Left lobe of liver (tissue), 1 donor: ENCODE data around the gene ZNF10.

- PRO-cap = no peak
Measured at GRCh38 chr12:131736179-131736562, 25.3 kb downstream of the SFSWAP start.

- PRO-cap = no peak
Measured at GRCh38 chr12:131789505-131790162, 38.6 kb upstream of the MMP17 start.

- PRO-cap = no peak
Measured at GRCh38 chr12:131795679-131796629, 32.2 kb upstream of the MMP17 start.

DNA sequence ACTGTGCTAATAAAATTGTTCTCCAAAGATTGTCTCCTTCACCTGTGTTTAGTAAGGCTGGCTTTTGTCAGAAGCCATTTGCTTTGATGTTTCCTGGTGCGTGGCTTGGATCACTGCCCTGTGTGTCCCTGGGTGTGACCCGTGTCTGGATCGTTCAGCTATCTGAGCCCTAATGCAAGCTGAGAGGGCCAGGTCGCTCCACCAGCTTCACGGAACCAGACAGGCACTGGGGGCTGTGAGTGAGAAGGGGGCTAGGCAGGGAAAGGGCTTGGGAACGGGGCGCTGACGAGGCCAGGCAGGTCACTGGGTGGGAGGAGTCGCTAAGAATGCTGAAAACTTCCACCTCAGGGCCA is 24.3 kb upstream of the MMP17 start:
- PRO-cap = no peak

- PRO-cap = no peak
Measured at GRCh38 chr12:131916810-131917505, 12.1 kb upstream of the PUS1 start.

- PRO-cap = no peak
Measured at GRCh38 chr12:131941371-131941929, 8.3 kb upstream of the EP400 start.

- PRO-cap = no peak
Measured at GRCh38 chr12:131960954-131961746, 11.4 kb downstream of the EP400 start.

DNA sequence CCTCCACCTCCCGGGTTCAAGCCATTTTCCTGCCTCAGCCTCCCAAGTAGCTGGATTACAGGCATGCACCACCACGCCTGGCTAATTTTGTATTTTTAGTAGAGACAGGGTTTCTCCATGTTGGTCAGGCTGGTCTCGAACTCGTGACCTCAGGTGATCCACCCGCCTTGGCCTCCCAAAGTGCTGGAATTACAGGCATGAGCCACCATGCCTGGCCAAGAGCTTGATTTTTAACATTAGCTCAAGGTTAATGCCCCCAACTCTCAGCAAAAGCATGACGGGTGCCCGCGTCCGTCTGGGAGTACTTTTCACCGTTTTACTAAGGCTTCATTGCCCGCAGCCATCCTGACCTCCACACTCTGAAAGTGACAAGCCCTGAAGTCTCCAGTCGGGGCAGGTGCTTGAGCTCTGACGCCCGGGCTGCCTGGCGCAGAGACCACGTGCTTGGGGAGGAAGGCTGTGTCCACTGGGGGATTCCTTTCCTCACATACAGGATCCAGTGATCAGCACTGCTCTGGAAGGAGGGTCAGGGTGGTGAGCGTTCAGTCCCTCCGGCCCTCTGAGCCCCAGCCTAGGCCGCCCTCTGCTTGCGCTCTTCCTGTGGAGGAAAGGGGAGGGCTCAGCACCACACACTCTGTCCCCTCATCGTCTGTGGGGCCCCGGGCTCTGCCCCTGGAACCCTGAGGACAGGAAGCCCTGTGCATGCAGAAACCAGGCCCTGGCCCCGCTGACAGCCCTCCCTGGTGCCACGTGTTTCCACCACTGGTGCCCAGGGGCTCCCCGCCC is 5.2 kb downstream of the DDX51 start:
- PRO-cap = no peak

- PRO-cap = no peak
Measured at GRCh38 chr12:132422426-132422800, 67.5 kb upstream of the FBRSL1 start.

- PRO-cap = no peak
Measured at GRCh38 chr12:132437173-132437475, 52.8 kb upstream of the FBRSL1 start.

- PRO-cap = no peak
Measured at GRCh38 chr12:132470828-132471447, 19.0 kb upstream of the FBRSL1 start.

DNA sequence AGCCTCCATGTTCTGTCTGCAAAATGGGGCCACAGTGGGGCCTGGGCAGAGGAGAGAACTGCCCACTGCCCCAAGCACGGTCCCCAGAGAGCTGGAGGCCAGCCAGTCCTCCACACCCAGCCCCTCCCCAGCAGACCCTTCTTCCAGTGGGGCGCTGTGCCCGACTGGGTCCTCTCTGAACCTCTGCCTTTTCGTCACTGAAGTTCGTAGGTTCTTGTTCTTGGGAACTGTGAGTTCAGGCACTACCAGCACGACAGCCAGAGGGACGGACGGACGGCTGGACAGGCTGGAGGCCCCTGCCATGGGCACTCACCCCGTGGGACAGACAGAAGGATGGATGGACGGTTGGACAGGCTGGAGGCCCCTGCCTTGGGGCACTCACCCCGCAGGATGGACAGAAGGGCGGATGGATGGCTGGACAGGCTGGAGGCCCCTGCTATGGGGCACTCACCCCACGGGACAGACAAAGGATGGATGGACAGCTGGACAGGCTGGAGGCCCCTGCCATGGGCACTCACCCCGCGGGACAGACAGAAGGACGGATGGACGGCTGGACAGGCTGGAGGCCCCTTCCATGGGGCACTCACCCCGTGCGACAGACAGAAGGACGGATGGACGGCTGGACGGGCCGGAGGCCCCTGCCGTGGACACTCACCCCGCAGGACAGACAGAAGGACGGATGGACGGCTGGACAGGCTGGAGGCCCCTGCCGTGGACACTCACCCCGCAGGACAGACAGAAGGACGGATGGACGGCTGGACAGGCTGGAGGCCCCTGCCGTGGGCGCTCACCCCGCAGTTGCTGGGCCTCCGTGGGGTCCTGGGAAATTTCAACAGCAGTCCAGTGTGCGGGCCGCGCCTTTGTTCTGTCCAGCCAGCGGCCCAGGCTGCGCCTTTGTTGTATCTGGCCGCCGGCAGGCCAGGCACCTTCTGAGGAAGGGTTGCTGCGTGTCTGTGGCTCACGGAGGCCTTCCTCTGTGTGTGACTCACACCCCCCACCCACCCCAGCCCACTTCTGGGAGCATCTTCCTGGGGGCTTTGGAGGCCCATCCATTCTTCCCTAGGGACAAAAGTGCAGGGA is 57.9 kb downstream of the LRCOL1 start:
- PRO-cap = no peak

DNA sequence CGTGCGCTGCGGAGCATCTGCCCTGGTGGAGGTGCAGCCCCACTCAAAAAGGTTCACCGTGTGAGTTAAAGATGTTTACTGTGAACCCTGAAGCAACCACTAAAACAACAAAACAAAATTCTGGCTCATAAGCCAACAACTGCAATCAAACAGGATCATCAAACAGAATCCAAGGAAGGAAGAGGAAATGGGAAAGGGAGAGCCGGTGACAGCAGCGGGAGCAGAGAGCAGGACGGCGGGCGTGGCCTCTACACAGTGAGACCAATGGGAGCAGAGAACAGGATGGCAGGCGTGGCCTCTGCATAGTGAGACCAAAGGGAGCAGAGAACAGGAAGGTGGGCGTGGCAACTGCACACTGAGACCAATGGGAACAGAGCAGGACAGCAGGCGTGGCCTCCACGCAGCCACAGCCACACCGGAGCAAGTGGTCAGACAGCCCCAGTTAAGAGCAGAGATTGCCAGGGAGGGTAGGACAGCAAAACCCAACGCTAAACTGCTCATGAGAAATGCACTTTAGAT is 16.5 kb downstream of the LRCOL1 start:
- PRO-cap = bidirectional peak, plus-strand start at position 451 of the sequence, minus-strand start at position 166 of the sequence

- PRO-cap = bidirectional peak, plus-strand start at chr12:132608489, minus-strand start at chr12:132608363
Measured at GRCh38 chr12:132608141-132608743, 2.1 kb downstream of the LRCOL1 start.

DNA sequence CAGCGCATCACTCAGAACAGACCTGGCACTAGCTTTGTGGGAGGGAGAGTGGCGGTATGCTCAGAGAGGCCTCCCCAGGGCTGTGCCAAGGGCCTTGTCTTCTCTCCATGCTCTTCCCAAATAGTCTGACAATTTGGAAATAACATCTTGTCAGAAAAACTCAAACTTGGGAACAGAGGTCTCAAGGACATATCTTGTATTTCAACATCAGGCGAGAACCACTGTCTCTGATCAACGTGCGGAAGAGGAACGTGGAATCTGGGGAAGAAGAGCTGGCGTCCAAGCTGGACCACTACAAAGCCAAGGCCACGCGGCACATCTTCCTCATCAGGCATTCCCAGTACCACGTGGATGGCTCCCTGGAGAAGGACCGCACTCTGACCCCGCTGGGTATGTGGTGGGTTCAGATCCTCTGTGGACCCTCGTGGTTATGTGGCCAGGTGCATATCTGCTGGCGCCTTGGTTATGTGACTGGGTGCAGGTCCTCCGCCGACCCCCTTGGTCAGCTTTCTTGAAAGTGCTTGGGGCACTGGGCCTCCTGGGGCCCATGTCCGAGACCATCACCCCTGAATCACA is 4.1 kb downstream of the PGAM5 start:
- PRO-cap = no peak

GRCh38 chr12:132736782-132737501 is 24.7 kb downstream of the ANKLE2 start:
- PRO-cap = no peak

DNA sequence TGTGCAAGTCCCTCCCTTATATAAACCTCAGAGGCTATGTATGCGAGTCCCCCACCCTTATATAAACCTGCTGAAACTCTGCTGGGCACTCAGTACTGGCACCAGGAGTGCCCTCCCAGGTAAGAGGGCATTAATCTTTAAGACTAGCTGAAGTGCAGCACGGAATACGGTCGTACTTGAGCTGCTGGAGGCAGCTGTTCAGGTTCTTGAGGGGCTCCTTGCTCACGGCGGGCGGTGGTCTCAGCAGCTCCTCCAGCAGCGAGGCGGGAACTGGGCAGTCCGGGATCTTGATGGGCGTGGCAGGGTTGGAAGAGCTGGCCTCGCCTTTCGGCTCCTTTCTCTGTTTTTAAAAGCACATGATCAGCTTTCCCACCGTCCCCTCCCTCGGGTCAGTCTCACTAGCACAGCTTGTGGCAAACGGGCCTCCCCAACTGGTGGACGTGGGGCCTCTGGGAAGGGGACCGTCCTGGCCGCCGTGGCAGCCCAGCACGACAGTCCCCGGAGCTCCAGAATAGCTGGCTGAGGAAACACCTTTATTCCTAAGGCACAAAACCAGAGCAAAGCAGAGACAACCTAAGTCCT is 12.4 kb upstream of the ANKLE2 start:
- PRO-cap = no peak

GRCh38 chr12:132976966-132977277 is 9.2 kb upstream of the ZNF26 start:
- PRO-cap = unidirectional peak, plus-strand start at chr12:132977097

DNA sequence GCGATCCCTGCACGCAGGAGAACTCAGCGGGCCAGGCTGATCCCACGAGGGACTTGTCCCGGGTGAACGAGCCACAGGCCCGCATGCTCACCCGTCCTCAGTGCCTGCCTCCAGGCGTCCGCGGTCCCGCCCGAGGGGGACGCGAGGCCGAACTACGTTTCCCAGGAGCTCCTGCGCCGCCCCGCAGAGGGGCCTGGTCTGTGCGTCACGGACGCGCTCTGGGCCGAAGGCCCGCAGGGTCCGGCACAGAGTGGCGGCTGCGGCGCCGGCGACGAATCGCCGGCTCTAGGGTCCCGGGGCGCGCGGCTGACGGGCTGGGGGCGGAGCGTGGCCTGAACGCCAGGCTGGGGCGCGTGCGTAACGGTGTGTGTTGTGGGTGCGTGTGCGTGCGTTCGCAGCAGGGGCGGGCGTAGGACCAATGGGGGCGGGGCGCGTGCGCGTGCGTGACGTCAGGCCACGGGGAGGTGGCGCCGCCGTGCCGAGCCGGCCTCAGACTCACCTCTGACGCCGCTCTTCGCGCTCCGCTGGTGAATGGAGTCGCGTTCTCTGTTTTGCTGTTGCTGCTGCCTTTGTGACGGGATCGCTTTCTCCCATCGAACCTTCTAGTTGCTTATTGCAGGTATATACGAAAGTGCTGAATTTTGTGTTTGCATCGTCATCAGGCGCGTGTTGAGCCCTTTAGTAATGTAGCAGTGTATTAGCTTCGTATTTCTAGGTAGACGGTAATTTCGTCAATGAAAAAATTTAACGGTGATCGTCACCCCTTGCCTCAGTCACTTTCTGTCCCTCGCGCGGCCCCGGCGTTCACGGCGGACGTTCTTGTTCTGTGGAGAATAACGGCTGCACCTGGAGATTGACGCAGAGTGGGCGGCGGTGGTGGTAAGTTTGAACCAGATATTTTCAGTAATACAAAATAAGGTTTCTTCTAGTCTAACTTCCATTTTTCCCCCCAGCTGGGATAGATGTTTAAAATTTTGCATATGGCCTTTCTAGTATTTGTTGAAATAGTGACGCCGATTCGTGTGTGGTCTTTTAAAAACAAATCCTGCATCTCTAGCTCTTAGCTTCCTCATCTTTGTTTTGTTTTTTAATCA is at the start of gene ZNF10:
Gene ZNF10, plus strand, starts transcription at position 492 of the 1,094 bp plus-strand sequence.
- PRO-cap = bidirectional peak, plus-strand start at position 186 of the sequence, minus-strand start at position 120 of the sequence; bidirectional peak, plus-strand start at position 246 of the sequence, minus-strand start at position 272 of the sequence; bidirectional peak, plus-strand start at position 492 of the sequence, minus-strand start at position 420 of the sequence